Thoracic aorta endothelial cell (primary cell): Measurements from ENCODE around the genes LIMD2, GH2 and ERN1.

GRCh38 chr17:63420459-63421268 lies 25.4 kb downstream of the CYB561 start:
- CAGE, long polyA plus RNA, result no peak

DNA sequence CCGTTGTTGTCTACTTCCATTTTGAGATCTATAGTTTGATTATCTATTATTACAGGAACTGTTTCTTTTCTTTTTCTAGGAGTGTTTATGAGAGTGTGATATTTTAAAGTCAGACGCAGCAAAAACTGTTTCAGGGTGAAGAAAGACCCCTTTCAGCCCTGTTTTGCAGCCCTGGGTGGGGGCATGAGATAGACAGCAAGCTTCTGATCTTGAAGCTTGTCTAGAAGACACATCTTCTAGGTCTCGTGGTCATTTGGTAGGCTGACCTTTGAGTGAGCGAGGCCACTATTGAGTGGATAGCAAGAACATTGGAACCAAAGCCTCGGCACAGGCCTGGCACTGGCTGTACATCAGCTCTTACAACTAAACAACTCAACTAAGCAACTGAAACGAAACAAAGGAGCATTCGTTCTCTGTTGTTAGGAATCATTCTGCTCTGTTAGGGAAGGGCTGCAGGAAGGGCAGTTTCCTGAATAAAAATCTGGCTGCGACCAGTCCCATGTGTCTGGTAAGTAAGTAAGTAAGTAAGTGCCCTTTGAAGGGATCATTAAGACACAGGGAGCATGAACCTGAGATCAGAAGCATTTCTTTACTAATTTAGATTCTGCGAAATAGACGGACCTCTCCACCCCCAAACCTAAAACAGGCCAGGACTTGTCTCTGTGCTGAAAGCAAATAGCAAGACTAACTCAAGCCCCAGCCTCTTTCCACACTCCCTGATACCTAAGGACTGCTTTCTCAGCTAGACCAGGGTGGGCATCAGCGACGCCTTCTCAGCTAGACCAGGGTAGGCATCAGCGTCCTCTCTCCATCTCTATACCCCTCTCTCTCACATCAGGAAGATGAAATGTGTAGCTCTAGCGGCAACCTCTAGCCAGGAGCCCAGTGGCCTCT lies 22.8 kb downstream of the CYB561 start:
- CAGE, long polyA plus RNA, result no peak

DNA sequence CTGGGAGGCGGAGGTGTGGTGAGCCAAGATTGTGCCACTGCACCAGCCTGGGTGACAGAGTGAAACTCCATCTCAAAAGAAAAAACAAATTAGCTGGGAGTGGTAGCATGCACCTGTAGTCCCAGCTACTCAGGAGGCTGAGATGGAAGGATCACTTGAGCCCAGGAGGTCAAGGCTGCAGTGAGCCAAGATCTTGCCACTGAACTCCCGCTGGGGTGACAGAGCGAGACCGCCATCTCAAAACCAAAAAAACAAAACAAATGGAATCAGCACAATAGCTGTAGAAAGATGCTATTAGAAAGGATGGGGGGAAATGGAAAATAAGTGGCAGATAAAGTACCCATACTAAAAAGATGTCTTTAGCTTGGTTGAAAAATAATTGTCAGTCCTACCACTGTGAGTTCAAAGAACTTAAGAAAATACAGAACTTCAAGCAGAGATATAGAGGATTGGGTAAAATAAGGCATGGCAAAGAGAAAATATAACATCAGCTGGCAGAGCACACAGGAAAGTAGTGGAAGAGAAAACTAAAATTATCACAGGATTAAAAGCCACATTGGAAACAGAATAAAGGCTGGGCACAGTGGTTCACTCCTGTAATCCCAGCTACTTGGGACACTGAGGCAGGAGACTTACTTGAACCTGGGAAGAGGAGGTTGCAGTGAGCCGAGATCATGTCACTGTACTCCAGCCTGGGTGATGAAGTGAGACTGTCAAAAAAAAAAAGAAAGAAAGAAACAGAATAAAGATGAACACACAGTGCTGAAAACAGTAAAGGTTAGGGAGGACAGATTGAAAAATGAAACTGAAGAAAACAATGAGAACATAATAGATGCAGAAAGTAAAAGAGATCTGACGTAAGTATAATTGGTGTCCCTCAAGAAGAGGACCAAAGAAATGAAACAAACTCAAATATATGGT lies 6.8 kb downstream of the DCAF7 start:
- CAGE, long polyA plus RNA, result no peak

DNA sequence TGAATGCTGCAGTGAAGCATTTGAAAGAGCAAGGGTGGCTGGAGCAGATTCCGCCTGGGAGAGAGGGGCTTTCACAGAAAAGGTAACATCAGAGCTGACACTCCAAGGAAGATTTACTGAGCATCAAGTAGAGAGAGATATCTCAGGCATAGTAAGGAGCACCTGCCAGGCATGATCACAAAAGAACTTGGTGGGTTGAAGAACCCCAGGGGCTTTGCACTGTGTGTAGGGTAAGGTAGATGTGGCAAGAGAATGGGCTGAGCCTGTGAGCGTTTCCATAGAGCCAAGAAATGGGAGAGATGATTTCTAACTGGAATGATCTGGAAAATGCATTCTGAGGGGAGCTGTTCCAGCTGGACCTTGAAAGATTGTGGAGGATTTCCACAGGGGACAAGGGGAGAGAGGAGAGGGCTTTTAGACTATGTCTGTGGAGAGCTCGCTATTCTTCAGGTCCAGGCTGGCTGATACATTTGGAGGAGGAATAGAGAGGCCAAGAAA lies 31.0 kb downstream of the LIMD2 start:
- CAGE, long polyA plus RNA, result no peak

- CAGE, long polyA plus RNA, result no peak
Observed at GRCh38 chr17:63675767-63676459, 24.0 kb downstream of the LIMD2 start.

GRCh38 chr17:63690071-63690541 lies 9.8 kb downstream of the LIMD2 start:
- CAGE, long polyA plus RNA, result no peak

DNA sequence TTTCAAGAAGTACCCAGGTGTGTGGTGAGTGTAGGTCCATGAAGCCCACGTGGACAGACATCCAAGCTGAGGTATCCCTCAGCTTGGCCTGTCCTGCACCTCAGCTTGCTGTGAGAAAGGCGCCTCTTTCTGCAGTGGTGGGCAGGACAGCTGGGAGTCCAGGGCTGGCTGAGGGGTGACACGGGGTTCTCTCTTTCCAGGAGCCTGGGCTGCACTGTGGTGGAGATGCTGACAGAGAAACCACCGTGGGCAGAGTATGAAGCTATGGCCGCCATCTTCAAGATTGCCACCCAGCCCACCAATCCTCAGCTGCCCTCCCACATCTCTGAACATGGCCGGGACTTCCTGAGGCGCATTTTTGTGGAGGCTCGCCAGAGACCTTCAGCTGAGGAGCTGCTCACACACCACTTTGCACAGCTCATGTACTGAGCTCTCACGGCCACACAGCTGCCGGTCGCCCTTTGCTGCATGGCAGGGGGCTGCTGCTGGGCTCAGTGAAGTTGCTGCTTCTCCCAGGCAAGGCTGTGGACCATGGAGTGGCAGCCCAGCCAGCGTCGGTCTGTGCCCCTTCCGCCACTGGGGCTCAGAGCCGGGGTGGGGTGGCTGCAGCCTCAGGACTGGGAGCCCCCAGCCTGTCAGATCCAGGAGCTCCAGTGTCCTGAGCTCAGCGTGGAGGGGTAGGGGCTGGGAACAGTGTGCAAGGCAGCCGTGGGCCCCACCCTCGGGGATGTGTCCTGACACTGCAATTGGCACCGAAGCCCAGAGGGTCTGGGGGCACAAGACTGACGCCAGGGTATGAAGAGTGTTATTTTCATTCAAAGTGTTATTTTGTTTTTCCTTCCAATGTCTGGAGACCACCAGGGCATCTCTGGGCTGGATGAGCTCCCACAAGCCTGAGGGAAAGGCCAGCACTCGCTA lies 6.3 kb downstream of the LIMD2 start:
- CAGE, long polyA plus RNA, result no peak

- CAGE, long polyA plus RNA, result no peak
Observed at GRCh38 chr17:63696225-63696982, 3.5 kb downstream of the LIMD2 start.

DNA sequence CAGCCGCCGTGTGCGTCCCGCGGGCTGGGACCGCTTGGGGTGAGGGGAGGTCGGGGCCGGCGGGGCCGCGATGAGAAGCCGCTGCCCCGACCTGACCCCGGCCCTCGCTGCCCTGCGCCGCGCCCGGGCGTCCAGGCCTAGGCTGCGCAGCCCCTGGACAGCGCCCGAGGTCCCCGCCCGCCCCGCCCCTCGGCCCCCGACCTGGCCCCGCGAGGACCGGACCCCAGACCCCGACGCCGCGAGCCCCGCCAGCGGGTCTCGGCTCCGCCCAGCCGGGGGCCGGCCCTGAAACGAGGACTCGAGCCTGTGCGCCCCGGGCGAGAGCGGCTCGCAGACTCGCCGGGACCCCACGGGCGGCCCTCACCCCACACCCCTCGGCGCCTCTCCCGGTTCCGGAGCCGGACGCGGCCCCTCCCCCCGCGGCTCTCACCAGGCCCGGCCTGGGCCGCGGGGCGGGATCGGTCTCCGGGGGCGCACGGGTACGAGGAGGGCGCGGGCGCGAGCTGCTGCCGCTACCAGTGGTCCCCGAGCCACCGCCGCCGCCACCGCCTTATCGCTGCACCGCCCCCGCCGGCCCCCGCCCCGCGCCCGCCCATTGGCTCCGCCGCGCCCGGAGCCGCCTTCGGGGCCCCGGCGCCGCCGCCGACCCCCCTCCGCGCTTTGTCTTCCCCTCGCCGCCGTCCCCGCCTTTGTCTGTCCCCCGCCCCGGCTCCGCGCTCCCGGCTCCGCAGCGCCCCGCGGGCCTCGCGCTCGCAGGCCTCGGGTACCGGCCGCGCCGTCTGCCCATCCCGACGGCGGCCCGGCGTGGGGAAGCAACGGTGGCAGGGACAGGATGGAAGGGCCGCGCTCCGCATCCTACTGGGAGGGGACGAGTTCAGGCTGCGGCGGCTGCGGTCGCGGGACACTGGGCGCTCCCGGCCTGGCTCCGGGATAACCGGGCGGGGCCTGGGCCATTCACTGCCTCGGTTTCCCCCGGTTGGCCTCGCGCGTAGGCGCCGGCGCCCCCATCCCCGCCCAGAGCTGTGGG lies at the start of gene LIMD2:
LIMD2 (minus strand) TSS at position 524 of the 1,027 bp plus-strand sequence.
- CAGE, long polyA plus RNA, result no peak

DNA sequence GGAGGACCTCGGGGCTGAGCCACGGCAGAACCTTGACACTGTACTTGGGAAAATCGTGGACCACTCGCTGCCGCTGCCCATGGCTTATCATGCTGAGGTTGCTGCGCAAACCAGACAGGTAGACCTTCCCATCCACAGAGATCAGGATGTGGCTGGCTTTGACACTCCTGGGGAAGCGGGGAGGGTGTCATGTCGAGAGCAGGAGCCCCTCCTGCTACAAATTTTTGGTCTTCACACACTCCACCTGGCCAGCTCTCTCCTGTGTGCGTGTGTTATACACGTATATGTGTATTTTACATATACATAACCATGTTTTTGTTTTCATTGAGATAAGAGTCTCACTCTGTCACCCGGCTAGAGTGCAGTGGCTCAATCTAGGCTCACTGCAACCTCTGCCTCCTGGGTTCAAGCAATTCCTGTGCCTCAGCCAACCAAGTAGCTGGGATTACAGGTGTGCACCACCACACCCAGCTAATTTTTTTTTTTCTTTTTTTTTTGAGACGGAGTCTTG lies 7.4 kb upstream of the LIMD2 start:
- CAGE, long polyA plus RNA, result no peak

- CAGE, long polyA plus RNA, result no peak
Observed at GRCh38 chr17:63752150-63752608, 10.6 kb upstream of the STRADA start.

- CAGE, long polyA plus RNA, result no peak
Observed at GRCh38 chr17:63772700-63773088, 703 bp downstream of the CCDC47 start.

- CAGE, long polyA plus RNA, result no peak
Observed at GRCh38 chr17:63881844-63882212, at the start of gene GH2. GH2 (minus strand) TSS chr17:63881944.

DNA sequence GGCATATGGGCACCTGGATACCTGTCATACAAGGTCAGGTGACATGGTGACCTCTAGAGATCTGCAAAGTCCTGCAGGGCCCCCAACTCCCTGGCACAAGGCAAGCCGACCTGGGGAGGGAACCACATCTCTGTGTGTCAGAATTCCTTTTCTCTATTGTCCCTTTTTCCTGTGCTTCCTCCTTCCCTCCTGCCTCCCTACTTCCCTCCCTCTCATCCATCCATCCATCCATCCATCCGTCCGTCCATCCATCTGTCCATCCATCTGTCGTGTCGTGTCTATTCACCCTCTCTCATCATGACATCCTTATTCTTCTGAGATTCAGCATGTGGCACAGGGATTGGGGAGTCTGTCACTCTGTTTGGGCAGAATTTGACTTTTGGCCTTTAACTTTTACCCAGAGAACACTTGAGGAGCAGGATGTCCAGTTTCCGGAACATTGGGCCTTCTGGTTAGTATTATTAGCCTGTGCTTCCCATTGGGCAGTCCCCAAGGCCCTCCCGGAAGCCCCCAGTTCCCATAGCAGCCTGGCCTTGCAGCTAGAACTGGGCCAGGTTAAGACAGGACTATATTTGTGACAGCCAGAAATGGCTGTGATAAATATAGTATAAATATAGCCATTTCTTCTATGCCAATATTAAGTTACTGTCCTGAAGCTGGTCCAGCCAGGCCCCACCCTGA lies 9.7 kb downstream of the SCN4A start:
- CAGE, long polyA plus RNA, result no peak

- CAGE, long polyA plus RNA, result no peak
Observed at GRCh38 chr17:63976405-63976830, 3.7 kb upstream of the SCN4A start.

- CAGE, long polyA plus RNA, result no peak
Observed at GRCh38 chr17:63998822-63999241, 681 bp downstream of the PRR29 start.

DNA sequence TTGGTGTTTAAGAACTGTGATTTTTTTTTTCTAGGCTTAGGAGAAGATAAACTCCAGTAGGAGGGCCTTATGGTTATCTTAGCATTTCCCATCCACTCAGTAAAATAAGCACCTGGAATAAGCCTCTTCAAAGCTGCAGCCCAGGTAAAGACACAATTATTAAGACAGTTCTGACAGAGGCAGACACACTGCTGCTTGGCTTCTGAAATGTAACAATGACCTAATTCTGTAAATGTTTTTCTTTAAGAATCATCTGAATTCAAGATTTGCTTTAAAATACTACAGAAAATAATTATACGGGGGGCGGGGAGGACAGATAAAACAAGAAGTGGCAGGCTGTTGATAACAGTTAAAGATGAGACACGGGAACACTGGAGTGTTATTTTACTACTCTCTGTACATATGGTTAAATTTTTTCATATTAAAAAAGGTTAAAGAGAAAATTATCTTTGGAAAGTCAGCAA lies 47.1 kb downstream of the ERN1 start:
- CAGE, long polyA plus RNA, result no peak

DNA sequence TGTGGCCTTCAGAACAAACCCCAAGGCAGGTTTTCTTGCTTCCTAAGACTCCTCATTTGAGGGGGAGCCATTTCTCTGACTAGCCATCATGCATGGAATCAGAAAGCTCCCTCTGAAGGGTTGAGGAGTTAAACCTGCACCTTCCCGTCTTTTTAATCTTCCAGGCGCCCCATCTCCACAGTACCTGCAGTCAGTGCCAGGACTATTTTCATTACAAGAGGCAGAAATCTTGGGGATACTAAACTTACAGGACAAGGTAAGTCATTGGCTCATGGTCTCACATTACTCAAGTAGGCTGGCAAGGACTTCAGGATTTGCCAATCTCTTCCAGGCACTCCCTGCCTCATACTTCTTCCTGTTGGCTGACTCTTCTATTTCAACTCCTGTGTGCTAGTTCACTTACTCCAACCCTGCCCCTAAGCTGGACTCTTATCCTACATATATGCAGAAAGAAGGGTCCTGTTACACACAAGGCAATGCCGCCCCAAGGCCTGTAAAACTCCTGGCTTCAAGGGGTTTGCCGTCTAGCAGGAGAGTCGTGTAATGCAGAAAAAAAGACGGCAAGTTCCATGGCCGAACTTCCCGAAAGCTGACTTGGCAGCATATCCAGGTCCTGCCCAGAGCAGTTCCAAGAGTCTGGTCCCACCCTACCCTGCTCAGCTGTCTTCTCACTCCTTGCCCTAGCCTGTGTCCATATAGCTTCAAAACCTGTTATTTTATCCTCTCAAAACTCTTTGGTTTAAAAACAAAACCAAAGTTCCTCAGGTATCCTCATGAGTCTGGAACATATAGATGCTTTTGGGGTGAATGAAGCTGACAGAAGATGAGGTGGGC lies 14.8 kb downstream of the ERN1 start:
- CAGE, long polyA plus RNA, result no peak

GRCh38 chr17:64129529-64130242 lies at the start of gene ERN1:
ERN1 (minus strand) TSS chr17:64130144.
- CAGE, long polyA plus RNA, result no peak

DNA sequence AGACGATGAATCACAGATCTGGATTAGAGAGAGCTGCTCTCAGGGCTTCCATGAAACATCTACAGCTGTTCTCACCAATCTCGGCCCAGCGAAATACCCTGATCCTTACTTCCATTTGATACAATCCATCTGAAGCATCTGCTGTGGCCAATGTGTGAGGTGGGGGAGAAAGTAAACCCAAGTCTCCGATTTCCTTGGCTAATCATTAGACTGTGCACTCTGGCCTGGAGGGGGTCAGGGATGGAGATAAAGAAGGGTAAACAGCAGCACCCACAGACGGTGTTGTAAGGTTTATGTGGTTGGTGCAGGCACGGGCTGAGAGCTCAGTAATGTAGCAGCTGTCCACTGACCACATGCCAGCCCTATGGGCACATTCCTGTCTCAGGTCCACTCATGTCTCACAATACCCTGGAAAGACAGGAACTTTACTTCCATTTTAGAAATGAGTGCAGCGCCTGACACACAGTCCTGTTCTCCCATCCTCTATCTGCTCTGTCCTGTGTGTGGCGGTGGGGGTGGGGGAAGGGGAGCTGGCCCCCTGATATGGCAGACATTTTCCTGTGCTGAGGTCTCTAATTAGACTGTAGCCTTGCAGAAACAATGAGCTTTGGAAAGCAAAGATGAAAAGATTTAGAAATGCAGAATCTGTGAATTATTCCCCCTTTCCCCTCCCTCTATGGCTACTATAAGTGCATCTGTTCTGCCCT lies 48.3 kb upstream of the ERN1 start:
- CAGE, long polyA plus RNA, result no peak